Measurements from ENCODE around the gene ANKRD53.

DNA sequence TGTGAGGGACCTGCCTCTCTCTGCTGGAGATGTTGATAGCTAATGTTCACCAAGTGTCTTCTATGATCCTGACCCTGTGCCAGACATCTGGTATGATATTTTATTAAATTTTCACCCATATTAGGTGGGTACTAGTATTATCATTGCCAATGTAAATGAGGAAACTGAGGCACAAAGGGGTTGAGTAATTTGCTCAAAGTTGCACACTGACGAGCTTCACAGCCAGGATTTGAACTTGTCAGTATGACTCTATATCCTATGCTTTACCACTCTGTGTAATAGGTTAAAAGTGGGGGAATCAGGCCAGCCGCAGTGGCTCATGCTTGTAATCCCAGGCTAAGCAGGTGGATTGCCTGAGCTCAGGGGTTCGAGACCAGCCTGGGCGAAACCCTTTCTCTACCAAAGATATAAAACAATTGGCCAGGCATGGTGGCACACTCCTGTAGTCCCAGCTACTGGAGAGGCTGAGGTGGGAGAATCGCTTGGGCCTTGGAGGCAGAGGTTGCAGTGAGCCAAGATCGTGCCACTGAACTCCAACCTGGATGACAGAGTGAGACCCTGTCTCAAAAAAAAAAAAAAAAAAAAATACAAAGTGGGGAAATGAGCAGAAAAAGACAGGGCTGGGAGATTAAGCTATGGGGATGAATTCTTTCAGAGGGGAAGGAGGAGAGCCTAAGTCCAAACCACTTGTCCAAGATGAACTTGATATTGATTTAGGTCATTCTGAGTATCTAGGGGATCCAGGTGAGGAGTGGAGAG lies 9.2 kb downstream of the ANXA4 start:
- RRBS = no CpG with 5 or more reads among the region's 6 CpGs

DNA sequence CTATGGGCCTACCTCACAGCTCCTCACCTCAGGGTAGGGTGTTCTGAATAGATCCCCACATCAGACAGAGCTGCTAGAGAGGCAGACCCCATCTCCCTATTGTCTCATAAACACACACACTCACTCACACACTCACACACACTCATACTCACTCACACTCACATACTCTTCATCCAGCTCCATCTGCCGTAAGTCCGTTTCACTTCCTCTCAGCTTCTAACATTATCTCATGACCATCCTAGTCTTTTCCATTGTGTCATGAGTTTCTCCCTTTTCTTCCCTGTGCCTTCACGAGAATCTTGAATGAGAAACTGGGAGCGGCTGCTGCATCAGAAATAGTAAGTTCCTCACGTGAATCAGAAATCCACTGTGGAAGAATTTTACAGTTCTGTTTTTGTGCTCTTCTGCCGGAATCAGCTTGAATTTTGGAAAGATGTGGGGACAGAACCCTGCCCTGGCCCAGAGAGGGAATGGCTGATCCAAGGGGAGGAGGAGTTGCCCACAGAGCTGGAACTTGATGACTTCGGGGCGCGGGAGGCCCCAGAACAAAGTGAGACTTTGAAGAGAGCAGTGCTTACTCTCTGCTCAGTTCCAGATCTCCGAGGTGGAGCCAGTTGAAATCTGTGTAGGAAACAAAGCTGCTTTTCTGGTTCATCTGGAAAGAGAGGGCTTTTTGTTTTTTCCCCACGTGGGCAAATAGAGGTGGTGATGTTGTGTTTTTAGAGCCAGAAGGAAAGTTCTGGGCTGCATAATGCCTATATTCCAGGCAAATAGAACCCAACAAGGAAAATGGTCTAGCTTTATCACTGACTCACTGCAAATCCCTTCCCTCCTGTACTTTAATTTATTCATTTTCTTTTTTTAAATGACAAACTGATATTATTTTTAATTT lies 21.1 kb downstream of the ANXA4 start:
- RRBS = no CpG with 5 or more reads among the region's 11 CpGs

DNA sequence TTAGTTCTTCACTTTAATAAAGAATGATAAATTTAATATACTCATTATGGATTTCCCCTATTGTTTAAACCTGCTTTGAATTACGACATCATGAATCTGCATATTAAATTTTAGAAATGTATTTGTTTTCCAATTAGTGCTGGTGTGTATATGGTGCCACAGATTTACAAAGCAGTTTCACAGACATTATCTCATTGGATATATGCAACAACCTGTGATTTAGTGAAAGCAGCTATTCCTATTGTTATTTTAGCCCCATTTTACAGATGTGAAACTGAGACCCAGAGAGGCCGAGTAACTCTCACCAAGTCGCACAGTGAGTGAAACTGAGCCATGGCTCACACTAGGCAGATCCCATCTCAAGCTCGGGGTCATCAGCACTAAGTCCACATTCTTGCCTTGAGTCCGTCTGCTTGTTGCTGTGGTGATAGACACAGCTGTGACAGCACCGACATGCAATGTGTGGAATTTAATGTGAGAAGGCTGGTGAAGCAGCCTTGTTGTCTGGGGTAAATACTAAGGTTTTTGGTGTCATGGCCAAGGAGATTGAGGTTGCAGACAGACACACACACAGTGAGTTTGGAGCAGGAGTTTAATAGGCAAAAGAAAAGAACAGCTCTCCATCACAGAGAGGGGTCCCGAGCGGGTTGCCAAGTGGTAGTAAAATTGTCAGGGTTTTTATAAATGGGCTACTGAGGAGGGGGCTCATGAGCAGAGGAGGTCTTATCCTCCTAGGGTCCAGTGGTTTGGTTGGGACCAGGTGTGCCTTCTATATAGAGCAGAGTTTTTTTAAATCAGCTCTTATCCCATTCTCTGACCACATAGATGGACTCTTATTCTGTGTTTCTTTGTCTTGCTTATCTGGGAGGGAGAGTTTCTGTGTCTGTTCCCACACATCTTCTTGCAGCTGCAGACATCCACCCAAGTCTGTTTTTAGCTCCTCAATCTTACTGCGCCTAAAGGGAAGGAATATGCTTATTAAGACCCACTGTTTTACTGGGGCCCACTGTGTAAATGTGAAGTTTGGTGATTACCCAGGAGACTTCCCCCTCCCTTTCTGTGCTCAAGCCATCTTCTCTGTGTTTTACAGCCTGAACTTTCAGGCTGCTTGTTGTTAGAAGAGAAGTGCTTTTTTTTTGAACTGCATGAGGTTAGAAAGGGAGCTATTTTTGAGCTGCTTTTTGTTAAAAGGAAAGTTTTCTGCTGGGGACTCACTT lies 40.1 kb upstream of the GMCL1 start:
- RRBS = no CpG with 5 or more reads among the region's 9 CpGs

- RRBS = no CpG with 5 or more reads among the region's 9 CpGs
These were observed 30.5 kb upstream of the GMCL1 start for GRCh38 chr2:69798709-69799689.

DNA sequence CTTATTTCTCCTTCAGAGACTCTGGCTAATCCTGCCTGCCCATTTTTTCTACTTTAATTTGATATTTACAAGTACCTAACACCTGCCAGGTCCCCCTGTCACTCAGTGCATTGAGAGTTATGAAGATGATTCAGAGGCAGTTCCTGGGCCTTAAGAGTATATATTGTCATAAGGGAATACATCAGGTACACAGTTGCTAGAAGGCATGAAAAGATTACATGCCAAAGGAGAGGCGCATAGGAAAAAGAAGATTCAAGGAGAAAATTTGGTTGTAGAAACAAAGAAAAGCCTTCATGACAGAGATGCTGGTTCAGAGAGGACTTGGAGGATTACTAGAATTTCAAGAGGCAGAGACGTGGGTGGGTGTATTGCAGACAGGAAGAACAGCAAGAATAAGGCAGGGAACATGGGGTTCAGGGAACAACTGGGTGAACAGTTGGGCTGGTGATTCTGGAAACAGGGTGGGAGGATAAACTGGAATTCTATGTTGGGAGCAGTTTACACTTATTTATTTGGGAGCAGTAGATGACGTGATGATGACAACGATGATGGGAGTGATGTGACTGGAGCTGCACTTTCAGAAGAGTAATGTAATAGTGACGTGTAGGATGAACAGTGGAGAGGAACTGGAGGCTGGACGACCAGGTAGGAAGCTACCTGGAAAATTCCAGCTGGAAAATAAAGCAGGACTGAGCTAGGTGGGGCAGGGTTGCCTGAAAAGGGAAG lies 18.5 kb upstream of the GMCL1 start:
- RRBS = no CpG with 5 or more reads among the region's 6 CpGs

GRCh38 chr2:69921114-69921999 lies 6.4 kb downstream of the MXD1 start:
- RRBS = no CpG with 5 or more reads among the region's 8 CpGs

DNA sequence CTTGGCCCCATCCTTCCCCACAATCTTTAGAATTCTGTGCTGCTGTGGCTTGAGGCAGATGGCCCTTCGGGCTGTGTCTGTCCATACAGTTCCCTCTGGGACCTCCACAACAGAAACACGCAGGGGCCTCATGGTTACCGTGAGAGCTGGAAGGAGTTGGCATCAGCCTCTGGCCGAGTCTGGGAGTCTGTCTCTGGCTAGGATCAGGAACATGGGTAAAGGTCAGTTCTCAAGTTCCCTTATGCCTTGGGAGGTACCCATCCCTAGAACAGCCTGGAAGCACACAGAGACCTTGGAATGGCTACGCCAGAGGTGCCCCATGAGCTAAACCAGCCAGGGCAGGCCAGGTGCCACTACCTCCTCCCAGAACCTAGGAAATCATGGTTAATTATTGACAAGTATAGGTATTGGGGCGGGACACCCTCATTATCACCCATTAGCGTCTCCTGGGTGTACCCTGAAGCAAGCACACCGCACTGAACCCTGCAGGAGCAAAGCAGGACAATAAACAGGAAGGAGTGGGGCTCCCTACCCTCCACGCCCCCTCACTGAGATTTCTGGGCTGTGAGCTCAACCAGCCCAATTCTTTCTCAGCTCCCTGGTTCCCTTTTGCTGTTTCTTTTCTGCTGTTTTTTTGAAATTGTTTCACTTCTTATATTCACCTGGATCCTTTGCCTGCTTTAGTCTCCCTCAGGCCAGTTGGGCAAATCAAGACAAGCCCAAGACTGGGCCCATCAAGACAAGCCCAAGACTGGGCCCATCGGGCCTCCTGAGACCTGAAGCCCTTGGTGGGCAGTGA lies 3.0 kb upstream of the ASPRV1 start:
- RRBS = no CpG with 5 or more reads among the region's 10 CpGs

GRCh38 chr2:69977214-69977710 lies 15.8 kb upstream of the ASPRV1 start:
- RRBS = no CpG with 5 or more reads among the region's 9 CpGs

DNA sequence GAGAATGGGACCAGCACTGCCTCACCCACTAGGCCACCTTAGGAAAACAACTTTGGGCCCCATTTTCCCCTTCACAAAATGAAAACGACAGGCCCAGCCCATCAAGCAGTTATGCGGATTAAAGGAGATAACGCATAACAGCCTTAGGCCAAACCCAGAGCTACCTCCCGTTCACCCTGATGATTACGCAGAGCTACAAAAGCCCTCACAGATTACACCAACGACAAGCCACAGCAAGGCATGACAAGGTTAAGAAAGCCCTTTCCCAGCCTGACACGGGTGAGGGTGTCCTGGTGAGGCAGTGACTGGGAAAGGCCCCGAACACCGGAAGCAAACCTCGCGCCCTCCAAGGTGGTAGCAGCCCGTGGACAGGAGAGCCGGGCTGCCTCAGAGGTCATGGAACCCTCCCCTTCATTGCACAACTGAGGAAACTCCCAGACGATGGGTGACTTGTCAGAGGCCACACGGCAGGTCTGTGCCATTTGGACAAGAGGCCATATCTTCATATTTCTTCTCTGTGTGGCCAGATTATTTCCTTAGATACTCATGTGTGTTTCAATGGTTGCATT lies 17.0 kb upstream of the ASPRV1 start:
- RRBS = 69% methylated on average over 5 of the region's 15 CpGs

DNA sequence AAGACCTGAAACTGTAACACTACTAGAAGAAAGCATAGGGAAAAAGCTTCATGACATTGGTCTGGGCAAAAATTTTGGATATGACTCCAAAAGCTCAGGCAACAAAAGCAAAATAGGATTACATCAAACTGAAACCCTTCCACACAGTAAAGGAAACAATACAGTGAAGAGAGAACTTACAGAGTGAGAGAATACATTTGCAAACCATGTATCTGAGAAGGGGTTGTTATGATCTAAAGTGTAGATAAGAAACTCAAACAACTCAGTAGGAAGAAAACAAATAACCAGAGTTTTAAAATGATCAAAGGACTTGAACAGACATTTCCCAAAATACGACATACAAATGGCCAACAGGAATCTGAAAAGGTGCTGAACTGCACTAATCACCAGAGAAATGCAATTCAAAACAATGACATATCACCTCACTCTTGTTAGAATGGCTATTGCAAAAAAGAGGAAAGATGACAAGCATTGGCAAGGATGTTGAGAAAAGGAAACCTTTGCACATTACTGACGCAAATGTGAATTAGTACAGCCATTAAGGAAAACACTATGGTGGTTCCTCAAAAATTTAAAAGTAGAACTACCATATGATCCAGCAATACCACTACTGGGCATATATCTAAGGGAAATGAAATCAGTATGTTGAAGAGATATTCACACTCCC lies 57.5 kb upstream of the ASPRV1 start:
- RRBS = no CpG with 5 or more reads among the region's 2 CpGs

DNA sequence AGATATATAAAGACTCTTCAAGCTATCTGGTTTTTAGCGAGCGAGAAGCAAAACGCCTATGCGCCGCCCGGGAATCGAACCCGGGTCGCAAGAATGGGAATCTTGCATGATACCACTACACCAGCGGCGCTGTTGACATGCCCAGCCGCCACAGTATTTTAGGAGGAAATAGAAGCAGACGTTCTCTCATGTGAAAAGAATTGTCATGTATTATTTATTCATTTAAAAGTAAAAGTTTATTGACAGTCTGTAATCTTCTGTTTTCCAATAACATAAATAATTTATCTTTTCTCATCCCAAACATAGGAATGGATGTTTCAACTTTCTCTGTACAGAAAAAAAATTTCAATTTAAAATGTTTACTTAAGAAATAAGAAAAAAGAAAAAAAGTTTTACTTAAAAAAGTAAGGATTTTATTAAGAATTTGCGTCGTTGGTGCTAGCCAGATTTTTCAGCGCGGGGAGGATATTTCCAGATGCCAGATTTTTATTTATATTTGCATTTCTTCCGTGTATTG lies 562 bp upstream of the TIA1 start:
- RRBS = no CpG with 5 or more reads among the region's 18 CpGs

GRCh38 chr2:70367683-70368316 lies 65.9 kb upstream of the FAM136A start:
- RRBS = no CpG with 5 or more reads among the region's 8 CpGs

DNA sequence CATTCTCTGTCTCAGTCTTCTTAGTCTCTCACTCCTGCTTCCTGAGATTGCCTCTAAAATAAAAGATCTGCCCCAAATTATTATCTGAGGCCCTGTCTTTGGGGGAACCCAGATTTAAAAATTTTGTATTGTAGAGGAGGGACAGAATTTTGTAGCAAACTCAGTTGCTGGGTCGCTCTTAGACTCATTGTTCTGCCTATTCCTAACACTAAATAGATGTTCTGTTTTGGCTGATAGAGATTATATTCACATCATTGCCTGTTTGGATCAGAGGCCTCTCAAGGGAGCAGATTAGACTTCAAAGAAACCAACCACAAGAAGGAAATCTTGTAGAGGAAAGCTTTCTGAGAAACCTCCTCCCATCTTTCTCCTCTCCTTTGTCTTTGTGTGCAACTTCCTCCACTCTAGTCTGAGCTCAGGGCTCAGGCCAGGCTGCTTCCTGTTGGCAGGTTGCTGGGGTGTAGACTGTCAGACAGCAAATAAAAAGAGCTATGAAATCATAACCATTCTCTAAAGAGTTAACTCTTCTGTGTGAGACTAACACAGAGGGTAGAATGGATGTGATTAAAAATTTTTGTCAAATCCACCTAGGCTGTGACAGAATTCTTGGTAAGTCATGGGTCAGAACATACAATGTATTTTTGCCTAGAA lies 113.1 kb downstream of the TGFA start:
- RRBS = no CpG with 5 or more reads among the region's 1 CpG

GRCh38 chr2:70449735-70450555 lies 103.7 kb downstream of the TGFA start:
- RRBS = no CpG with 5 or more reads among the region's 8 CpGs

- RRBS = no CpG with 5 or more reads among the region's 13 CpGs
These were observed 260 bp upstream of the ADD2 start for GRCh38 chr2:70768351-70768569.

DNA sequence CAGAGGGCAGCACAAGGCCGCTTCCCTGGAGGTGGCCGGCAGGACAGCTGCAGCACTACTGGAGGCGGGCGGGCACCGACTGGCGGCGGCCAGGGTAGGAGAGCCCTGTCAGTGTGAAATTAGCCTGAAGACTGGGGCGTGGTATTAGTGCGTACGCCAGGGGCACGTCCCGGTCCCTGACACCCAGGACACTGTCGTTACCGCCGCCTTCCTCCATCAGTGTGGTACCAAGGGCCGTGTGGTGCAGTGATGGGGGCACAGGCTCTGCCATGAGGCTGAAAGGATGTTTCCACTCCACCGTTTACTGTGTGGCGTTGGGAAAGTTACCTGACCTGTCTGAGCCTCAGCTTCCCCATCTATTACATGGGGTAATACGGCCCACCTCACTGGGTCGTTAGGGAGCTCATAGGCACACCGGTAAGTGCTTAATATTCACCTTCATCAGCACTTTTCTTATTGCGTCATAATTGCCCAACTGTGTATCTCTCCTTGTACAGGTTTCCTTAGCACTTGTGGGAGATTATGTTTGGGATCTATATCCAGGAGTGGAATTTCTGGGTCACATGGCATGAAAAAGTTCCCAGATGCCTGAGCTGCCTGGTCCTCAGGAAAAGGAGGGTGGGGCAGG lies 28.6 kb upstream of the VAX2 start:
- RRBS = 0% methylated on average over 2 of the region's 22 CpGs

DNA sequence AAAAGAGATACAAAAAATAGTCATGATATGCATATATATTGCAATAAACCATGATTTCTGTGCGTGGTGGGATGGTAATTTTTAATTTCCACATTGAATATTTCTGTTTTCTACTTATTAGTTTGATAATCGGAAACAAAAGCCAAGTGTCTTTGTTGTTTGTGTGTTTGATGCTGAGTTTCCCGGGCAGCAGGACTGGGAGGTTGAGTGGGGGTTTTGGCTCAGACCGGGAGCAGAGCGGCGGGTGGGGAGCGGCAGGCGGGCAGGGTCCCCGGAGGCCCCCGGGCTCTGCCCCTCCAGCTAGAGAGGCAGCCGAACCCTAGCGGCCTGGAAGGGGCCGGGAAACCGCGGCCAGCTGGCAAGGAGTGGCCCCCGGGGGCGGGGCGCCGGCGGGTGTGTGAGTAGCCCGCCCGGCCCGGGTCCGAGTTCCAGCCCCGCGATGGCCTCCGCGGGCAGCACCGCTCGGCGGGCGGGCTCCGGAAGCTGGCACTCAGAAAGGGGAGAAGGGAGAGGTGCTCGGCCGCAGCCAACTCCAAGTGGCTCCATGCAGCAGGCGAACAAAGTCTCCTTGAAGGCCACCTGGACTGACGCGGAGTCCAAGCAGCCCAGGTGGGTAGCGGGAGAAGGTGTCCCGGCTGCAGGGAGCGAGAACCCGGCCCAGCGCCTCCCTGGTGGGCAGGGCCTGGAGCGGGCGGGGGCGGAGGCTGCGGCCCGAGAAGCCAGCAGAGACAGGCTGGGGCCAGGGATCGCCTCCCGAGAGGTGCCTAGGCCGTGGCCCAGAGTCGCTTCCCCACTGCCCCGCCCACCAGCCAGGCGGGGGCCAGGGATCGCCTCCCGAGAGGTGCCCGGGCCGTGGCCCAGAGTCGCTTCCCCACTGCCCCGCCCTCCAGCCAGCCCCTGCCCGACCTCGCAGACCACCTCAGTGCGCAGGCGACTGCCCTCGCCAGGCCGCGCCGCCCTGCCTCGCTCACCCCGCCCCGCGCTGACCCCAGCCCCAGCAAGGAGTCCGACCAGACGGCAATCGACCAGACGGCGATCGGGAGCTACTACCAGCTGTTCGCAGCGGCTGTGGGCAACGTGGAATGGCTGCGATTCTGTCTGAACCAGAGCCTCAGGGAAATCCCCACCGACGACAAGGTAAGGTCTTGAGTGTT lies at the start of gene ANKRD53:
ANKRD53 (plus strand) TSS at position 424 of the 1,154 bp plus-strand sequence.
- RRBS = 85% methylated on average over 24 of the region's 84 CpGs

GRCh38 chr2:71063952-71064440 lies 4.5 kb upstream of the NAGK start:
- RRBS = no CpG with 5 or more reads among the region's 9 CpGs

DNA sequence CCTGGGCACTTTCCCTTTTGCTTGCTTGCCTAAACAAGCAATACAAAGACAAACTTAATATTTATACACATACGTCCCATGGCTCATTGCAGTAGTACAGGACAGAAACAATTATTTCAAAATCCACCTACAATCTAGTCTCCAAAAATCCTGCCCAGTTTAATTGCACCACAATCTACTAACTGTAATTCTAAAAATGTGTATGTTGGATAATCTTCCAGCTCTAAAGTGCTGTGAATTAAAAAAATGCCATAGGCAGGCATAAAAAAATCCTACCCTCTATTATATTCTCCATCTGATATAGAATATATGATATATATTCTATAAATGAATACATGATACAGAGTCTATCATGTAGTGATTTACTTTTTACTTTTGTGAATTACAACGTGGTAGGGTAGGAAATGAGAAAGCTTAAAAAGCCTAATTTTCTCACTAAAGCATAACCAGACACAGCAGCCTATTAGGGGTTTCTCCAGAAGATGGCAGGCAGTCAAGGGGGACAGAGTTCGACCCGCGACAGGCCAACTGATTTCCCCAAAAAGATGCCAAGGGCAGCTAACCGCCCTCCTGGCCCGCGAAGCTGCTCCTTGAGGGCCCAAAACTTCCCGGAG lies 1.2 kb upstream of the NAGK start:
- RRBS = no CpG with 5 or more reads among the region's 9 CpGs

DNA sequence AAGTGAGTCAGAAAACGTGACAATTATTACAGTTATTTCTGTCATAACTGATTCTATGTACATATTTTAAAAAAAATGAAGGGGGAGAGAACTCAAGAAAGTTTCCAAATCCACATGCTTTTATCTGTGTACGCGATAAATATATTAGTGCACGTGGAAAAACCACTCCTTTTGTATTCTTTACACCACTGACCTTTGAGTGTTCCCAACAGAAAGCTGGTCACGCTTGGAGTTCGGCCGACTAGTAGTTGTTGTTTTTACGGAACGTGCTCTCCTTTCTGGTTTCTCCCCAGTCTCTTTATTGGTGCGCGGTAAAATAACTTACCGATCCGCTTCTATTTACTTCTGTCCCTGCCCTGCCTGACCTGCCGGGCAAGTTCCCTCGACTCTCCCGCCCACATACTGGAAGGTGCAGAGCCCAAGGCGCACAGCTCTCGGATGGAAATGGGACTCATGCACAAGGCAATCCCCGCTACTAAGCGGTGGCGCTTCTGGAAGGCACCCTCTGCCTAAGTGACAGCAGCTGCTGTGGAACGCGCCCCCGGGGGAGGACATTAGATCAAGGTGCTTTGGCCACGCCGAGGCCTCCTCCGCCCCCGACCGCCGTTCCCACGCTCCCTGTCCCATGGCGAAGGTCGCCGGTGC lies 383 bp downstream of the MCEE start:
- RRBS = 0% methylated on average over 6 of the region's 34 CpGs